Sternocleidomastoid (tissue), 1 donor: ENCODE measurements around the gene TXNDC16.

GRCh38 chr14:49896430-49896912 is 3.6 kb downstream of the ARF6 start:
- PRO-cap = no peak

- PRO-cap = no peak
These were observed 77.6 kb downstream of the ARF6 start for GRCh38 chr14:49970356-49971058.

DNA sequence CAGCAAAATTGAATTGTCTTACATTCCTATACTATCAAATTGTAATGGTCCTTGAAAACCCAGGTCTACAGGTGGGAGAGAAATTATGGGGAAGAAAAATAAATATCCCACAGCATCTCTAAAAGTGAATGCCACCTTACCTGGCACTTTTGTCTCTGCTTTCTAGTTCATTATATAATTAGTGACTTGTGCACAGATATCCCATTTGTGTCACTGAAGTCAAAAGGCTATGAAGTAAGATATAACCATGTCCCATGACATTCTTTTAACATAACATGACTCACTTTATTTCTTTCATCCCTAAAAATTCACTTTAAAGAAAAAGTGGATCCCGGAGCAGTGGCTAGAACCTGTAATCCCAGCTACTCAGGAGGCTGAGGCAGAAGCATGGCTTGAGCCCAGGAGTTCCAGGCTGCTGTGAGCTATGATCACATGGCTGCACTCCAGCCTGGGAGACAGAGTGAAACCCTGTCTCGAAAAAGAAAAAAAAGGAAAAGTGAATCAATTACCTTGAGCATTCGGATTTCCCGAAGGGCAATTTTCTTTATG is 1.4 kb downstream of the CDKL1 start:
- PRO-cap = no peak

DNA sequence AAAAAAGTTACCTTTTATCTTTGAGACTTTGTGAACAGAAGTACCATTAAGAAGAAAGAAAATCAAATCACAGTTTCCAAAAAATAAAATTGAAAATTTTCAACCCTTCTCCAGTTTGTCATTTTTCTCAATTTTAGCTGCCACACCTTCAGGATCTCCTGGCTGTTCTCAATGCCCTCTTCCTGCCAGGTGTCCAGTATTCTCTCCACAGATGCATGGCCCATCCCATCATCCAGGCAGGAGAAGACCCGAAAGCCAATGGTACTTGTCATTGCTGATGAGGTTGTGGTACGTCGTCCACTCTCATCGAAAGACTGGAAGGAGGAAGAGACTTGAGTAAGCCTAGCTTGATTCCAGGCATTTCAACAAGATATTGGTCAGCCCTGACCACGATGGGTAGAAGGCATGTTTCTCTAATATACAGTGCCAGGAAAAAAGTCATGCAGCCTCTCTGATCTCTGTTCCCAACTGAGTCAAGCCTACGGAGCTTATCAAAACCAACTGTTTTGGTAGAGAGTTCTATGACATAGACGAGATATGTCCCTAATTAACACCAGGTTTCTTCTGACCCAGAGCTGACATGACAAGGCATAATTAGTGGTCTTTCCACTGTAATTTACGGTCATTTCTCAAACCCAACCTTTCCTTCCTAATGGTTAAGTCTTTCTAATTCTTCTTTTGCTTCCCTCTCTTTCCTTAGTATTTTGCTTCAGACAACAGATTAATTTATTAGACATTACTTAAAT is 58.6 kb downstream of the NIN start:
- PRO-cap = no peak

DNA sequence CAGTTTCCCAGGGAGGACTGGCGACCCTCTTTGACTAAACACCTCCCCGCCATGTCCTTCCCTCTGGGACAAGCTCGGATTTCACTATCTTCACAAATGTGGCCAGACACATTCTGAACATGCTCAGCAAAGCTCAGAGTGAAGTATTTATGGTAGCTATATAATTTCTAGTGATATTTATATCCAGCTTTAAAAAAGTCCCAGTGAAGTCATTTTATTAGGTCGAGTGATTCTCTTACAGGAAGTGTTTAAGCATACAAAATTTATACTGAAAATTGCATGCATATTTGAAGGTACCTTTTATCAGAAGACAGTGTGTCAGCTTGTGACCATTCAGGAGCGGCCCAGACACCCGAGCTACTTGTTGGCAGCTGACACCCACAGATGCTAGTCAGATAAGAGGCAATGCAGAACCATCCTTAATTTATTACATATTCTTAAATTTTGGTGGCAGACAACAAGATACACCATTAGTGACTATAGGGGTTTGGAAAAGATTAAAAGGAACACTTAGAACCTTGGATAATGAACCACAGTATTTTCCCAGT is 36.7 kb downstream of the NIN start:
- PRO-cap = no peak

GRCh38 chr14:50829692-50829903 is 1.4 kb downstream of the NIN start:
- PRO-cap = no peak

- PRO-cap = no peak
These were observed 1.4 kb downstream of the FRMD6 start for GRCh38 chr14:51652968-51653750.

- PRO-cap = no peak
These were observed 60.0 kb upstream of the GNG2 start for GRCh38 chr14:51800345-51800860.

GRCh38 chr14:51873001-51873675 is 12.7 kb downstream of the GNG2 start:
- PRO-cap = no peak

DNA sequence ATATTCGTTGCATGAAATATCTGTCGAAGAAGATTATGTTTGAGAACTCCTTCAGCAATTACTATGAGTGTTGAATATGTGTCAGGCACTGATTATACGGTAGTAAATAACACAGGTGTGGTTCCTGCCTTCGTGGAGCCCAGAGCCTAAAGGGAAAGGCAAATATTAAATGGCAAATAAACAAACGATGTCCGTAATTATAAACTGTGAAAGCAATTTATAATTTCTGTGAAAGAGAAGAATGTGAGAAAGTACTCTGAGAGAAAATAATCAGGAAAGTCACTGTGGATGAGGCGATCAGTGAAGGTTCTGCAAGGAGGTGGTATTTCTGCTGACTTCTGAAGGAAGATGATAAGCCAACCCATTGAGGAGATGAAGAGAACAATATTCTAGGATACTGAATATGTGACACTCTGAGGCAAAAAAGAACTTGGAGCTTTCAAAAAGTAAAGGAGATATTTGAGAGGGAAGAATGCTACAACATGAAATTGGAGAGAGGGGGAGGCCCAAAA is 27.9 kb upstream of the RTRAF start:
- PRO-cap = no peak

- PRO-cap = no peak
These were observed 26.0 kb upstream of the RTRAF start for GRCh38 chr14:51963214-51963789.

DNA sequence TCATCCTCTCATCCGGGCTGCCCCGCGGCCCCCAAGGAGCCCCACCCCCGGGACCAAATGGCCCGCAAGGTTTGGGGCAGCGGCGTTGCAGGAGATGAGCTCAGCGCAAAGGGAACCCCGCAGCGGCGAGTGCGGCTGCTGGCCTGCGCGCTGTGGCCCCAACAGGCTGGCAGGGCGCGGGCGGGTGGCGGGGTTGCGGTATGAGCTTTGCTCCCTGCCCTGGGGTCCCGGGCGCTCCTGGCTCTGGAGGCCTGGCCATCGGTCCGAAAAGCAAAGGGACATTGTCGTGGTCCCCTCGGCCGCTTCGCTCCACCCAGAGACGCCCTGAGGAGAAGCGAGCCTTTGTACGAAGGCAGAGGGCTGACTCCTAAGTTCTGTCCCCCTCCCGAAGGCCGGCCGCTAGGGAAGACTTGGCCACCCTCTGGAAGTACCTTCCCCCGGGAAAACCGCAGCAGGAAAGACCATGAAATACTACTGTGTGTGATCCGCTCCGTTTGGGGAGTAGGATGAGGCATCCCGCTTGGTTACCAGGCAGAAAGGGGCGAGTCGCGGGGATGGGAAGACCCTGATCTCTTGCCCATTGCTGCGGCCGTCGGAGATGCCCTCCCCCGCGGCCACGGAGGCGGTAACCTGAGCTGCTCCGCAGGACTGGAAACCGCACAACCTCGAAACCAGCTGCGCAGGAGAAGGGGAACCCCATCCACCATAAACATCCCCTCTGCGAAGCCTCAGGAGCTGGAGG is 637 bp upstream of the NID2 start:
- PRO-cap = unidirectional peak, plus-strand start at position 118 of the sequence; unidirectional peak, plus-strand start at position 172 of the sequence

GRCh38 chr14:52314520-52315281 is 589 bp downstream of the PTGER2 start:
- PRO-cap = no peak

DNA sequence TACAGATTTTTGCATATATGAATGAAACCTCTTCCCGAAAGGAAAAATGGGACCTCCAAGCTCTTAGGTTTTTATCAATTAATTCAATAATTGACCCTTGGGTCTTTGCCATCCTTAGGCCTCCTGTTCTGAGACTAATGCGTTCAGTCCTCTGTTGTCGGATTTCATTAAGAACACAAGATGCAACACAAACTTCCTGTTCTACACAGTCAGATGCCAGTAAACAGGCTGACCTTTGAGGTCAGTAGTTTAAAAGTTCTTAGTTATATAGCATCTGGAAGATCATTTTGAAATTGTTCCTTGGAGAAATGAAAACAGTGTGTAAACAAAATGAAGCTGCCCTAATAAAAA is 13.1 kb downstream of the PTGER2 start:
- PRO-cap = no peak

GRCh38 chr14:52551472-52552604 is at the start of gene TXNDC16:
Gene TXNDC16, minus strand, starts transcription at chr14:52552505.
- PRO-cap = bidirectional peak, plus-strand start at chr14:52552880, minus-strand start at chr14:52552505

DNA sequence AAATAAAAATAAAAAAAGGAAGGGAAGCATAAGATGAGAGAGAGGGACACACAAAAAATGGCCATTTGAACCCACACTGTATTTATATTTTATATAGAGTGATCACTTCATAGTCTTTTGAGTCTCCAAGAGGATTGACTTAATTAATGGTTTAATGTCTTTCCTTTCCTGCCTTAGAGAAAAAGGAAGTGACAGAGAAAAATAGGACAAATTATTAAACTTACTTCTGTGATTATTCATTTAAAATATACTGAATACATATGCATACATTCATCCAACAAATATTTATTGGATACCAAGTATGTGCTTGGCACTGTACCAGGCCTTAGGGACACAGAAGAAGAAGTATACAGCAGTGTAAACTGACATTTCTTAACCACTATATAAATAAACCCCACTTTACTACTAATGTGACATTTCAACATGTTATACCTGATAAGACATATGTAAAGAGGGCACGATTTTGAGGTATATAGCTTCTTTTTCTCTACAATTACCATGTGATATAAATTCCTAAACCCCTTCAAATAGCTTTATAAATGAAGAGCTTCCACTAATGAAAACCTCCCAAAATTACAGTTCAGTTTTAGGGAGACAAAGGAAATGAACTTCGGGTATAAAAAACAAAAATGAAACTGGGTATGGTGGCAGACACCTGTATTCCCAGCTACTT is 53.6 kb downstream of the ERO1A start:
- PRO-cap = no peak

DNA sequence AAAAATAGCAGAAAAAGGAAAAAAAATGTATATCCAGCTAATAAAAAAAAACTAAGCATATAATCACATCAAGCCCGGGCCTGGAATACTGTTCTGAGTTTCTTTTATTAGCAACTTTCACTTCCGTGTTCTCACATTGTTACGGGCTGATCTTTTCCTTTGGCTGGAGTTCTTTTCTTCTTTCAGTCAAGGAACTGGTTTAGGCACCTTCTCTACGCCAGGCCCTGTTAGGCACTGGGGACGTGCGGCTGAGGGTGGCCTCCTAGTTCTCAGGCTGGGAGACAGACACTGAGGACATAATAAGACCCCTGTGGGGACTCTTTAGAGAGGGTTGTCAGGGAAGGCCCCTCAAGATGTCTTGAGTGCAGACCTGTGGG is 53.2 kb upstream of the GNPNAT1 start:
- PRO-cap = no peak

DNA sequence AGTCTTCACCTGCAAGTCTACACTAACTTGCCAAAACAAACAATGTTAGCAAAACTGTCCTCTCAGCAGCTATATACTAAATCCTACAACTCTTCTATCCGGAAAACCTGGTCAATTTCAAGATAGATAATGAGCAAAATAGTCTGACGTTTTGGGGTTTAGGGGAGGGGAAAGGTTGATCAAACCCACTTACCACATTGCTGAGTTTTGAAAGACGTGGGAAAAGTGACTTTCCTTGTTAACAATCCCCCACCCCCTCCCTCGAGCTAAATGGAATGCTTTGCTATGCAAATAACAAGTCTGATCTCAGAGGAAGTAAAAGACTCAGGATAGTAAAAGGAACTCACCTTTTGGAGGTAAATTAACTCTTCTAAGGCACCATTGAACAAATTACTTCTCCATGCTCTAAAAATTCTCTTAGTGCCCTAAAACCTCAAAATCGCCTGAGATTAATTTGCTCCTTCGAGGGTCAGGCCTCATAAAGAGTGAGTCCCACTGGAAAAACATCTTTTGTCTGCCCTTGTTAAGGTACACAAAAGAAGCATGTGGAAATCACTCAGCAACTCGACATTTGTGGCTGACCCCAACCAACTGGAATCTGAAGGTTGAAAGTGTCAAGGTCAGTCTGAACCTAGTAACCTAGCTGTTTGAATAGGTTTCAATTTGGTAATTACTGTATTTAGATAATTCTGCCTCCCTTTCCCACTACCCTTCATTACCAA is 13.4 kb downstream of the BMP4 start:
- PRO-cap = no peak

GRCh38 chr14:54349121-54349709 is 47.6 kb upstream of the CDKN3 start:
- PRO-cap = no peak

GRCh38 chr14:54362972-54363446 is 33.8 kb upstream of the CDKN3 start:
- PRO-cap = no peak